LHCN-M2 (cell line): Measurements from ENCODE around the genes SLC28A2 and COPS2.

GRCh38 chr15:45083078-45083629, 30.8 kb downstream of the DUOX2 start:
- RAMPAGE, long total RNA: no peak

DNA sequence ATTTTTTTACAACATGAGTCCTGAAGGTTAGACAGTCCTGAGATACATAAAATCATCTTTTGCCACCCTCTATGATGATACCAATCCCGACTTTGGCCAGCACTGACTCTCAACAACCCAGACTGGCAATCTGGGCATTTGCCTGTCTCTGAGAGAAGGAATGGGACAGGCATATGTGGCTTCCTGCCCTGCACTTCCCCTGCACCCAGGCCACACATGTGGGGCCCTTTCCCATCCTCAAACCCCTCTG, 17.3 kb downstream of the DUOX2 start:
- RAMPAGE, long total RNA: no peak

- RAMPAGE, long total RNA: no peak
These were observed 5.2 kb downstream of the DUOX1 start for GRCh38 chr15:45134533-45135868.

DNA sequence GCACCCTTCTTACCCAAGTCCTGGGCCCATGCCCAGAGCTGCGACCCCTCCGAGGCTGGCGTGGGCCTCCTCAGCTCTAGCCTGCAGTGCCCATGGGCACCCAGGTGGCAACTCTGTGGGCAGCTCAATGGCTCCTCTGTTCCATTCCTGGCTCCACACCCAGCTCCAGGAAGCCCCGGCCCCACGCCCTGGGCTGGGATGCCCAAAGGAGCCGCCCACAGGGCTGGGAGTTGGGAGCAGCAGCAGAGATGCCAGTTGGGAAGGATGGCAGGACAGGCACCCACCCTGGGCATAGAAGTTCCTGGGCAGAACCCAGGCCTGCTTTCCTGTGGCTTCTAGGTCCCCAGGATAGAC, 6.7 kb downstream of the SHF start:
- RAMPAGE, long total RNA: no peak

DNA sequence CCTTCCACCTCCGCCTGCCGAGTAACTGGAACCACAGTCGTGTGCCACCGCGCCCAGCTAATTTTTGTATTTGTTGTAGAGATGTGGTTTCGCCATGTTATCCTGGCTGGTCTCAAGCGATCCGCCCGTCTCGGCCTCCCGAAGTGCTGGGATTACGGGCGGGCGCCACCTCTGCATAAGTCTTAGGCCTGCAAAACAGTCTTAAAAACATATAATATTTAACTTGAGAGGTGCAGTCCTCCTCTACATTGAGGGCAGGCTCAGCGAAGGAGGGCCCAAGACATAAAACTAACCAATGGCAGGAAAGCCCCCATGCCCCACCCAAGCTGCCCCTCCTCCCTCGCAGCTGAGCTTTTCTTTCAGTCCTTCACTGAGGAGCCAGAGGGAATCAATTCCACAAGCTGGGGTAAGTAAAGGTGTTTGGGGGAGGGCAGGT, at the start of gene SLC28A2:
TSS of gene SLC28A2 (plus strand) at position 362 of the 436 bp plus-strand sequence.
- RAMPAGE, long total RNA: no peak

DNA sequence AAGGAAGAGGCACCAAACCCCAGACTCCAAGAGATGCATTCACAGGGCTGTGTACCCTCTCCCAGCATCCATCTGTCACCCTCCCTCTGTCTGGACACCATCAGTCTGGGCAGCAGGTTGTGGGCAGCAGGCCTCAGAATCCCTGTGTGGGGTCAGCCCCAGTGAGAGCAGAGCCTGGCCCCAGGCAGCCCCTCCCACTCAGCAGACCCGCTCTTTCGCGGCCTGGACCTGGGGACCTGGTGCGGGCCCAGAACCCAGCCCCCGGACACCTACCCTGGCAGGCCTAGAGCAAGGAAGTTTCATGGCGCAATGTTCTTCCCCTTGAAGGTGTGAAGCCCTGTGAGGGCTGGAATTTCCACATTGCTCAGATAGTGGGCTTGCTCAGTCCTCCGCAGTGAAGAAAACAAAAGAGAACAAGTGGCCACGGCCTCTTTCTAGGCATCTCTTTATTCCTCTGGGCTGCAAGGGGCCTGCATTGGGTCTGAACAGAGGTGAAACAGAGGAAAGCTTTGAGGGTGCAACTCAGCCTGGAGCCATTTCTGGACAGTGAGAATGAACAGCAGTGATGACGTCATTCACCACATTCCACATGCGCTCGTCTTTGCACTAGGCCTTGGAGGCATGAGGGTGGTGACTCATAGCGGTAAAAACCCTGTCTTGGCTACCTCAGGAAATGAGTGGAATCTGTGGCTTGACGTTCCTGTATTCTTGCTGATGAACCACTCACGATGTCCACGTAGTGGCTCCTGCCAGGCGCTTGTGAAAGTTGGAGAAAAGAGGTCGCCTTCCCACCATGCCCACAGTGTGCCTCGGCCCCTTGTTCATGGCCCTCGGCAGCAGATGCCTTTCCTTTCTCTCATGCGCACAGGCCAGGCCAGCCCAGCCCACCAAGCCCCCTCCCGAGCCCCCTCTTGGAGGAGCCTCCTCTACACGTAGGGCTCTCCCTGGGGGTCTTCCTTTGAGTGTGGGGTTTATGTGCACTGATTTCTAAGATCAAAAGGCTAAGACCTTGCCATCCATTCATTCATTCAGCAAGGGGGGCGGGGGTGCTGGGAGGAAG, 26.1 kb downstream of the C15orf48 start:
- RAMPAGE, long total RNA: no peak

DNA sequence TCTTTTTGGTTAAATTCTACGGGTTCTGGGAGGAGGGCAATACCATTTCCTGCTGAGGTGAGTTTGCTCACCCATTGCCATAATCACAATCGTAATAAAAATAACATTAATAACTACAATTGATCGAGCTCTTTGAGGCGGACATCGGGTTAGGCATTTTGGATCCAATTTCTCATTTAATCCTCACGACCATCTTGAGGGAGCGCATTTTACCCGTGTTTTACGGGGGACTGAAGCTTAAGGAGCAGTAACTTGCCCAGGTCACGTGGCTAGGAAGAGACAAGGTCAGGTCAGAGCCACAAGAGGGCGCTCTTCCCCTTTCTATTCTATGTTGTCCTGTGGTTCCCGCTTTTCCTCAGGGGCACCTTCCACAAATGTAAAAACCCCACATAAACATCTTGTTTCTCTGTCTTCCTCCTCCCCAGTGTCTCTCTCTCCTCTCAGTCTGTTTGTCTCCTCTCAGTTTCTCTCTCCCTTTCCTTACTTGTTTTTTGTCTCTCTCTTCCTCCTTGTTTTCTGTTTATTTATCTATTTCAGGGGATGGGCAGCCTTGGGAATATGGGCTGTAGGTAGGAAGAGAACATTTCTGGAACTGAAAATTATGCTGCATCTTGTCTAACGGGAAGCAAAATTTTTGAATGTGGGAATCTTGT, 70.8 kb downstream of the SQOR start:
- RAMPAGE, long total RNA: no peak

DNA sequence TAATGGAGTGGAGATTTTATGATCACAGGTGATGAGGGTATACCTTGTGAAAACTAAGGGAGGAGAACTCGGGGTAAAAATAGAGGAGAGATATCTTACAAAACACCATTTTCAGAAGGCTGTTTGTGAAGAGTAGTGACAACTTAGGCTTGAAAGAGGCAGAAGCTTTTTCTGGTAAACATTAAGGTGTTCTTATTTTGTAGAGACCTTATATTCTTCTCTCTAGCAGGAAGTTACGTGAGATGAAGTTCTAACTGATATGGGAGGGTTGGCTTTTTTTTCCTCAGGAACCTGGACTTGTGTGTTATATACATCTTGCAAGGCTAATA, 805.3 kb downstream of the SQOR start:
- RAMPAGE, long total RNA: no peak

- RAMPAGE, long total RNA: no peak
These were observed 423.5 kb upstream of the SEMA6D start for GRCh38 chr15:47293571-47294360.

- RAMPAGE, long total RNA: no peak
These were observed 385.2 kb upstream of the SEMA6D start for GRCh38 chr15:47332179-47332430.

GRCh38 chr15:47401433-47401892, 315.8 kb upstream of the SEMA6D start:
- RAMPAGE, long total RNA: no peak

DNA sequence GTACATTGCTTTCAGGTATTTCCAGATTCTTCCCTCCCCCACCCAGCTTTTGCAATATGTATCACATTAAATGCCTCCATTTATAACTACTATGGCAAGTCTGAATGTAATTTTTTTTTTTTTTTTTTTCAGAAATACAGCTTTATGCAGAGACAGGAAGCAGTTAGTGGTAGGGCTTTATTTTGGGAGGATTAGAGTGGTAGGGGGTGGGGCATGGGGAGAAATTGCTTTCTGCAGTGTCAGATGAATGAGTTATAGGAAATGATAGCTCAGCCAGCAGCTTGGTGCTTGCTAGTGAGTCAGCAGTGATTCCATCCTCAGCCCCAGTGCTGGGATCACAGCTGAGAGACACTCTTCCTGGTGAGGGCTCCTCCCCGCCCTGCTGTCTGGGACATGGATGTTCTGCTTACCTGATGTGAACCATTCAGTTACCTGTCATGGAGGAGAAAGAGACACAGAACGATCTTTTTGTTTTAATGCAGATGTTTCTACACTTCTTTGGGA, 39.5 kb downstream of the SEMA6D start:
- RAMPAGE, long total RNA: no peak

DNA sequence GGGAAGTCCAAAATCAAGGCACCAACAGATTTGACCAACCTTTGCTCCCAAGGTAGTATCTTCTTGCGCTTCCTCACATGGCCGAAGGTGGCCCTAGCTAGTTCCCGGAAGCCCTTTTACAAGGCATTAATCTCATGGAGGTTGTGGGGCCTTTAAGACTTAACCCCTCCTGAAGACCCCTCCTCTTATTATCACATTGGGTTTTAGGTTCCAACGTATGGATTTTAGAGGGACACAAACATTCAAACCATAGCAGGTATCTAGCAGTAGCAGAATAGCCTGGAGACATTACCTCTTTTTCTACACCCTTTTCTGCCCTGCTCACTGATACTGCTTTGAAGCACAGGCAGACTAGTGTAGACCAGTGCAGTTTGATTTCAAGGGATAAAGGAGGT, 21.9 kb upstream of the SLC24A5 start:
- RAMPAGE, long total RNA: no peak

DNA sequence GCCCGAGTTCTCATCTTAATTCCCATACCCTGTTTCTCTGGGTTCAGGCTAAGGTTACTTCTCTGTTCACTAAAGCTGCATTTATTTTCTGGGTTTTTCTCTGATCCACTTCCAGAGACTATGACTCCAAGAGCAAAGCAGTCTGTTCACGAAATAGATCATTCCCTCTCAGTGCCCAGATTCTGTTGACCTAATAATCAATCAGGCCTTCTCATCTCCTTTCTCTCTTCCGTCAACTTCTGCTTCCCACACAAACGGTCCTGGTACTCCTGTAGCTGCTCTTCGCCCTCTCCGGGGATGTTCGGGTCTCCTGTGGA, 61.3 kb downstream of the DUT start:
- RAMPAGE, long total RNA: no peak

DNA sequence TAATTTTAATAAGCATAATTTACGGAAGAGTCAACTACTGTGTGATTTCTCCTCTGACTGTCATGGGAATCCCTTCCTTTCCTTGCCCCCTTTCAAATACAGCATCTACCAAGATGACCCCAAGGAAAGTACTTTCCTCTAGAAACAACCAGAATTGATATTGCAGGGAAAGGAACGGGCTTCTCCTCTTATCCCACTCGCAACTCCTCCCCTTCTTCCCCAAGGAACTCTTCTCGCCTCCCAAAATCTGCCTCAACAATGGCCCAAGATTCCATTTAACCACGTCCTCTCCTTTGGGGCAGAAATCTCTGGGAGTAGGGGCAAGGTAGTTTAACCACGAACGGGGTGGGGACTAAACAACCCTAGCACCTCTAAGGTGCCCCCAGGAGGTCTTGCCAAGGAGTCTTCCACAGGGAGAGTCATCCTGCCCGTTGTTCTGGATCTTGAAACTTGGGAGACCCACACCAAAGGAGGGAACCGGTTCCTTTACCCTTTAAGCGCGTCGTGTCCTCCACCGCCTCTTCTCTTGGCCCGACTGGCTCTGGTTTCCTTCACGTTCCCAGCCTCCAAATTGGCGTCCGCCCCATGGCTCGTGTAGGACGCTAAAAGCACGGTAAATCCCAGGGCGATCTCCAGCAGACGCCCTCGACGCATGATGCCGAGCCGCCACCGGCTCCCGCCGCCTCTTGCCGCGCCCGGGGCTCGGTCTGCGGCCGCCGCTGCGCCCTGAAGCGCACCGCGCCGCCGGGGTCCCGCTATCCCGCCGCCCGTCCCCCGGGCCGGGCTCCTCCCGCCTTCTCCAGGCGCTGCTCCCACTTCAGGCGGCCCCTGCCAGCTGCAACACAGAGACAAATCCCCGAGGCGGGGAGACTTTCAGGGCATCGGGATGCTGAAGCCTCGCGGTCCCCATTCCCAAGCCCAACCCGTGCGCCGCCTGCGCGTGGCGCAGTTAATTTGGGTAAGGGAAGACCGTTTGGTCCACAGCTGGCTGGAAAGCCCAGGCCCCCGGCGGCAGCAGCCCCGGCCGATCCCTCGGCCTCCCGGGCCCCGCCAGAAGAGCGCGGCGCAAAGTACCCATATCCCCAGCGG, 1.0 kb downstream of the FBN1 start:
- RAMPAGE, long total RNA: no peak

- RAMPAGE, long total RNA: no peak
These were observed 17.3 kb downstream of the COPS2 start for GRCh38 chr15:49138069-49138469.

- RAMPAGE, long total RNA: no peak
These were observed at the start of gene COPS2 for GRCh38 chr15:49155265-49156233. TSS of gene COPS2 (minus strand) at chr15:49155599.

DNA sequence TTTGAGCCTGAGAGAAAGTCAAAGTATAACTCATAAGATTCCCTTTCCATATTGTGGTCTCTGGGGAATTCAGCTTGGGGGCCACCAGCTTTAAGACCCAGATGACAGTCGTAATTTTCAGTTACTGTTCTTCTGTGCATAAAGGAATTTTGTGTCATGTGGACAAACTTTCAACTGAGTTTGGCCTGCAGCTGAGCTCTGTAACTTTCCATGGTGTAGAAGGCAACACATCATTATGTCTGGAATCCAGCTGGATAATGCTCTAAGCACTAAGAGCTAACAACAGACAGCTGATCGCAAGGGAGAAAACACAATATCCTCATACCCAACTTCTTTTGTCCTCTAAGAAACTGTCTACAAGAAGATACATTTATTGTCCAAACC, 219.1 kb downstream of the ATP8B4 start:
- RAMPAGE, long total RNA: no peak

GRCh38 chr15:50112089-50112726, 6.8 kb downstream of the ATP8B4 start:
- RAMPAGE, long total RNA: no peak

- RAMPAGE, long total RNA: no peak
These were observed 9.4 kb upstream of the ATP8B4 start for GRCh38 chr15:50128465-50128761.